ENCODE data around the gene NAV1.

GRCh38 chr1:201378307-201379379 is 1.2 kb upstream of the TNNT2 start:
- PRO-cap: no peak

DNA sequence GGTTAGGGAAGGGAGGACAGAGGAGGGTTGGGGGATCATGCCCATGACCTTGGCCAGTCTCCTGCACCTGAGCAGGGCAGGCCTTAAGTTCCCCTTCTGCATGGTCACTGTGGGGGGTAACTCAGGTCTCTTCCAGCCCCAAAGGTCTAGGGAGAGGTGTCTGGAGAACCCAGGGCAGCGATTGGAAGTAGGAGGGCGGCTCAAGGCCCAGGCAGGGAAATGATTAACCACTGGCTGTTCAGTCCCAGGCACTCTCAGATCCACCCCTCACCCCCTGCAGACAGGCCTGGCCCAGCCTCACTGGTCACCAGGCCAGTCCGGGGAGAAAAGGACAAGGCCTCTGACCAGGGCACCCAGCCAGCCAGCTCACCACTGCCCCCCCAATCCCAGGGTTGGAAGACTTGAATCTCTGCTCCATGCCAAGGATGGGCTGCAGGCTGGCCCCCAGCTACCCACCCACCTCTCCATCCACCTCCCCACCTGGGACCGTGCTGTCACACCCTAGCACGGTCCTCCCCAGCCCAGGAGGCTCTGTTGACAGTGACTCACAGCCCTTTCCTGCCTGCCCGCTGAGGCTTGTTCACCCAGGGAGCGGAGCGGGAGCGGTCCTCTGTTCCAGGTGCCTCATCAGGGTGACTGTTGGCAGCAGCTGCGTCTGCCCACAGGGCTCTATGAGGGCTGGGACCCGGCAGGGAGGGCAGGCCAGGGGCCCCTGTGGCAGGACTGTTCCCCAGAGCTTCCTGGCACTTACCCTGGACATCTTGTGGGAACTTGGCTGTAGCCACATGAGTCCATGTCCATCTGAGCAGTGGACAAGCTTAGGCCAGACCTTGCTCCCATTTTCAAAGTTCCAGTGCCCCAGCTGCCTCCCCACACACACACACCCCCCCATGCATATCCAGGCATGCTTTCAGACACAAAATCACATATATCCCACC is 2.2 kb downstream of the LAD1 start:
- PRO-cap: no peak

DNA sequence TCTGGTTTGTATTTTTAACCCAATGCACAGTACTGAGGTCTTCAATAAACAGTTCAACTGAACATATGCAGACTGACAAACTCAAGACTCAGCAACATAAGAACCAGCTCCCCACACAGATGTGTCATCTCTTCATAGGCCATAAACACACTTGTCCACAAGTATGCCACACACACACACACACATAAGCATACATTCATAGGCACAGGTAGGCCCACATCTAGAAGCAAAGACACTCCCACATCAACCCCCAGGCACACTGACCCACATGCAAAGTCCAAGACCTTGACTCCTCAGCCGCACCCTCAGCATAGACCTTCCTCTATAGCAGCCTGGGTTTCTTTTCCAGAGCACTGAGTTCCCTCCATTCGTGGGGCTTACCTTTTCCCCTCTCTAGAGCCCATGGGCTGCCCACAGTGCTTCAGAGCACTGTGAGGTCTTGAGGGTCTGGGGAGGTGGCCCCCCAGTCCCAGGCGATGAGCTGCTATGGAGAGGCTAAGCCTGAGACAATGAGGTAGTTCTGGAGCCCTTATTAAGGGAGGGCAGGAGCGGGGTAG is 1.4 kb downstream of the LAD1 start:
- PRO-cap: no peak

GRCh38 chr1:201481741-201482712 is 13.0 kb upstream of the PHLDA3 start:
- PRO-cap: no peak

DNA sequence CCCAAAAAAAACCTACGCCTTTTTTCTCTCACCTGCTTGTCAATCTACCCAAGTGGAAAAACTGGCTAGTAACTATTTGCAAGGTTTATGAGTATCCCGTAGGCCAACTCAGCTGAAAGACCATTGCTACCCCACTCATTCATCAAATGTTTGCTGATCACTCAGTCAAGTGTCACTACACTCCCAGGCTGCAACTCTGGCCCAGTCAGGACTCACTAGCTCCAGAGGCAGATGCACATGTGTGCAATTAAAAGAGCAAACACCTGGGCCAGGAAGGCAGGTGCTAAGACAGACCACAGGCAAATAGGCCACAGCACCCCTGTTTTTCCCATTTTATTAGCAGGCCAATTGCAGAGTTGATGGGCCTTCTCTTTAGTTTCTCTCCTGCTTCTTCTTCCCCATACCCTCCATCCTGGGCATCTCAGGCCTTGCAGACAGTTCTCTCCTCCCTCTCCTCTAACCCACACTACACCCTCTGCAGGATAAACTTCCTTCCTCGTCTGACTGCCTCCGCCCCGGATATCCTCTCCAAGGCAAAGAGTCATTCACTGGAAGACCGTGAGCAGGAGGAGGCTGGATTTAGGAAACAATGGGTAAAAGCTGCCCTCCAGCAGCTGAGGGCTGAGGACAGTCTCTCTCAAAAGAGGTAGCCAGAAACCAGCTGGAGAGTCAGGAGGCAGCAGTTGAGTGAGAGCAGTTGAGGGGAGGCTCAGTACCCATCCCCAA is 1.6 kb downstream of the CSRP1 start:
- PRO-cap: no peak

GRCh38 chr1:201513035-201513451 is 6.1 kb upstream of the CSRP1 start:
- PRO-cap: no peak

GRCh38 chr1:201535506-201536111 is 3.3 kb upstream of the NAV1 start:
- PRO-cap: no peak

DNA sequence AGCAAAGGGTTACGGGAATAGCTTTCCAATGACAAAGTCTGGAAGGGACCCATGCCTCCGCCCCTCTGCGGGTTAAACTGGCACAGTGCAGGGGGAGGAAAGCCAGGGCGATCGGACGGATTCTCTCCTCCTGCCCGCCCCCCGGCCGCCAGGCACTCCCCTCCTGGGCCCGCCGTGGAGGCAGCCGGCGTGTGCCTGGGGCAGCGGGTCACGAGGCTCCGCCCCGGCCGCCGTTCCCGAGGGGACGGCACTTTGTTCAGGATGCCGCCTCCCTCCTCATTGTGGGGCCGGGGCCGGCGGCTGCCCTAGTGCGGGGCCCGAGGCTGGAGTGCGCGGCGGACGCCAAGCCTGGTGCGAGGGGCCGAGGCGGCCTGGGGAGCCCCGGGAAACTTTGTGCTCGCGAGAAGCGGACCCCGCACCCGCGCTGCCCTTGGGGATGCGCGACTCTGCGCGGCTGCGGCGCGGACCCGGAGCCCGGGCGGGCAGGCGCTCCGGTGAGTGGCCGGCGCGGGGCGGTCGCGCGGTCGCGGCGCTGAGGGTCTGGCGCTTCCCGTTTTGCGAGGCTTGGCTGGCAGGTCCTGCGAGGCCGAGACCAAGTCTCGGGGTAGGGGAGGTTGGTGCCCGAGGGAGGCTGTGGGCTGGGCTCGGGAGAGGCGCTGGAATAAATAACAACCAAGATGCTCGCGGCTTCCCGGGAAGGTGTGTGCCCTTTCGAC is at the start of gene NAV1:
Gene NAV1 (plus strand): TSS at position 279 of the 716 bp plus-strand sequence.
- PRO-cap: no peak

DNA sequence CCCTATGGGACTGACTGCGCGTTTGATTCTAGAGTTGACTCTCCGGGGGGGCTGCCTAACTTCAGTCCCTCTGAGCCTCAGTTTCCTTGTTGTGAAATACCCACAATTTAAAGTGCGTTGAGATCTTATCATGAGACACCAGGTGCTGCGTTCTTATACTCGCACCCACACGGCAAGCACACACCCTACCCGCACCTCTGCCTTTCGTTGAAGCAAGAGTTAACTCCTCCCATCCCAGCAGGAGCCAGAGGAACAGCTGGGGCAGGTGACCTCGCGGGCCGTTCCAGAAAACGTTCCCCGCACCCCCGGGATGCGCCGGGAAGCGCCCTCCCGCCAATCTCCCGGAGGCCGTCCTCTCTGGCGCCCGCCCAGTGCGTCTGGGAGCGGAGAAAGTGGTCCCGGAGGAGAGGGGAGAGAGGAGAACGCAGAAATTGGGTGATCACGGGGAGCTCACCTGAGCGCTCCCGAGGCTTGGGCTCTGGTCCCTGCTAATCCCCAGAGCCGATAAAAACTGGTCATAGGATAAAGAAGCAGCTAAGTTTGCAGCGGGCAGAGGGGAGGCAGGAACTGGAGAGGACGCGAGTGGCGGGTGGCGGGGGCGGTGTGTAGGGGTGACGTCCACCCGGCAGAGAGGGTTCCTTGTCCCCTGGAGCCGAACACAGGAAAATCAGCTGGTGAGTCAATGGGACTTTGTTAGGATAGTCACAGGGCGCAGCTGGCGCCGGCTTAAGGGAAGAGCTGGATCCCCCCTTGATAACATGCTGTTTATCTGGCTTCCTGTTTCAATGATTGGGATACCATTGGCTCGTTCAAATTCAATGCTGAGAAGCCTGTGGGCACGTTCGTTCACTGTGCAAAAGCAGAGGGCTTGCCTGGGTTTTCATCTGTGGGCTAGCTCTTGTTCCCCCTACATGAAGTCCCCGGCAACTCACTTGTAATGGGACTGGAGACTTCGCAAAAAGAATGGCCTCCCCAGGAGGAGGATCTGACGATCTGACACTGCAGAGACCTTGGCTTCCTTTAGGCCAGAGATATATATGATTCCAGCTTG is 963 bp downstream of the NAV1 start:
- PRO-cap: no peak

- PRO-cap: no peak
Measured at GRCh38 chr1:201613975-201614662, 75.2 kb downstream of the NAV1 start.

GRCh38 chr1:201721661-201722071 is 107.3 kb upstream of the IPO9 start:
- PRO-cap: no peak

- PRO-cap: no peak
Measured at GRCh38 chr1:201739044-201740163, 89.6 kb upstream of the IPO9 start.

DNA sequence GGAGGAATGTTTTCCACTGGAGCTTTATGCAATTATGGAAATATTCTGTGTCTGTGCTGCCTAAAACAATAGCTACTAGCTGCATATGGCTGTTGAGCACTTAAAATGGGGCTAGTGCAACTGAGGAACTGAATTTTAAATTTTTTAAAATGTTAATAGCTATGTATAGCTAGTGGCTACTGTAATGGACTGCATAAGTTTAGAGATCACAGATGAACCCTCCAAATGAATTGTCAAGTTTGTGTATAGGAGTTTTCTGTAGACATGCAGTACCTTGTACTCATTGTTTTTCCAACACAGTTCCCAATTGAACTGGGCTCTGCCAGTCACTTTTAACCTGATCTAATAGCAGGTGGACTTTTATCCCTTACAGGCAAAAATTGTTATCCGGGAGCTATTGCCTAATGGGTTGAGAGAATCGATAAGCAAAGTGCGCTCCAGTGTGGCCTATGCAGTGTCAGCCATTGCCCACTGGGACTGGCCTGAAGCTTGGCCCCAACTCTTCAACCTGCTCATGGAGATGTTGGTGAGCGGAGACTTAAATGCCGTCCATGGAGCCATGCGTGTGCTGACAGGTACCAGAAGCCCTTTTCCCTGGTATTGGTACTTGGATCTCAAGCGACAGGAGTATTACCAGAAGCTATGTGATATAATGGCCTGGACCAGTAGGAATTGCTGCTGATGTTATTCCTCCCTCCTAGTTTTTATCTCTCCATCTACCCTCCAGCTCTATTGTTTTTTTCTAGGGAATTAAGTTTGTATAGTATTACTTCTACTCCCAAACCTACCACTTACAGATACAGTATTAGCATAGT is 19.3 kb downstream of the IPO9 start:
- PRO-cap: no peak

DNA sequence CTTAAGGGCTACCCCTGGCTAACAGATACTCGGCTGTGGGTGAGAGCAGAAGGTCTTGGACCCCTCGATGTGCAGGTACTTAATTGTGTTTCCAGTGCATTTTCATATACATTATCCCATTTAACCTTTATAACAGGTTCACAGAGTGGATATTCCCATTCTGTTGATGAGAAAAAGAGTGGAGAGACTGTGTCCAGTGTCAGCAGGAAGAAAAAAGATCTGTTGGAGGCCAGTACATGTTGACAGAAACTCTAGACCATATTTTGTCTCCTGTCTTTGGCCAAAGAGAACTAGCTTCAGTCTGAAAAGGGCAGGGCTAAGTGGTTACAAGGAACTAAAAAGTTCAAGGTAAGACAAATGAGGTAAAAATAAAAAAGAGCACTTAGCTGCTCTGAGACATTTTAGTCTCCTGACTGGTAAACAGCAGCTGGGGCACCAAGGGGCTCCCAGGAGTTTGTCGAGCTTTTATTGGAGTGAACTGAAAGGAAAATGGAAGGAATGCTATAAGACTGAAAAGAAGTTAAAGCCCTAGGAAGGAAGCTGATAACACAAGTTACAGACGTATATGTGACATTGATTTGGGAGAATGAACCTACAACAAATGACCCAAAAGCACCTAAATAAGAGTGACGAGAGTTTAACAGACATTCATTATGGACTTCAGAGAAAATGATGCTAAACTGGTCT is 10.0 kb upstream of the SHISA4 start:
- PRO-cap: no peak

- PRO-cap: no peak
Measured at GRCh38 chr1:201902091-201902578, 13.4 kb downstream of the SHISA4 start.

DNA sequence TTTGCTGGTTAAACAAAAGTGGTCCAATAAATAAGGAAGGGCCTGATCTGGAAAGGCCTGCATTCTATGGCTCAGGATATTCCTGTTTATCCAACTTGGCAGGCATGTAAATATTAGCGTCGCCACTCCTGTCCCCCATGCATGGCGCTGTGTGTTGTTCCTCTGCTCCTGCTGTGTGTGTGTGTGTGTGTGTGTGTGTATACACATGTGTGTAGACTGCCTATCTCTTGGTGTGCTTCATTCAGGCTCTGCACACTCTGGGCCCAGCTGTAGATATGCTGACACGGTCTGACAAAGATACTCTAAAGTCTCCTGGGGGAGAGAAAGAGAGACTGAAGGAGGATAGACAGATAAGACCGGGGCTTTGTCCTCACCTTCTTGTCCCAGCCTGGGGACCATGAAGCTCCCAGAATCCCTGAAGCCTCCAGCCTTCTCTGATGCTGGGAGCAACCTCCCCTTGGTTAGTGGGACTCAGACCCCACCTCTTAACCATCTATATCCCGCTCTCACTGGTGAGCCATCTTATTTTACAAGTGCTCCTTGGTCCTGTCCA is 6.7 kb downstream of the LMOD1 start:
- PRO-cap: no peak

DNA sequence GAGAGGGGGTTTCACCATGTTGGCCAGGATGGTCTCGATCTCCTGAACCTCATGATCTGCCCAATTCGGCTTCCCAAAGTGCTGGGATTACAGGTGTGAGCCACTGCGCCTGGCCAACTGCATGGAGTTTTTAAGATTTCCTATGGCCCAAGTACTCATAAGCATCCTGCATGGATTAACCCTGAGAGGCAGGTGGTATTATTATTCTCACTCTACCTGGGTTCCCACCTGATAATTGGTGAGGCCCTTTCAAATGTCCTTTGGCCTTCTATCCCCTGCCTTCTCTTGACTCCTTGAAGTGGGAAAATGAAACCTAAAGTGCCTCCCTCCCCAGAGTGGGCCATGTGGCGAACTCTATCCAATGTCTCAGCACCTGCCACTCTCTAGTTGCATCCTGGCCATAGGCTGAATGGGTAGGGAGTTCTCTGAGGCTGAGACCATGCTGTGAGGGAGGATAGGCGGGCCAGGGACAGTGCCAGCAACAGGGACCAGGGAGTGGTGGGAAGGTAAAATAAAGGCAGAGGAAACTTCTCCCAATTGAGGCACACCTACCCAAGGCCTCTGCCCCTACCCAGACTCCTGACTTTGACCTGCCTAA is 35.3 kb downstream of the ELF3 start:
- PRO-cap: no peak

DNA sequence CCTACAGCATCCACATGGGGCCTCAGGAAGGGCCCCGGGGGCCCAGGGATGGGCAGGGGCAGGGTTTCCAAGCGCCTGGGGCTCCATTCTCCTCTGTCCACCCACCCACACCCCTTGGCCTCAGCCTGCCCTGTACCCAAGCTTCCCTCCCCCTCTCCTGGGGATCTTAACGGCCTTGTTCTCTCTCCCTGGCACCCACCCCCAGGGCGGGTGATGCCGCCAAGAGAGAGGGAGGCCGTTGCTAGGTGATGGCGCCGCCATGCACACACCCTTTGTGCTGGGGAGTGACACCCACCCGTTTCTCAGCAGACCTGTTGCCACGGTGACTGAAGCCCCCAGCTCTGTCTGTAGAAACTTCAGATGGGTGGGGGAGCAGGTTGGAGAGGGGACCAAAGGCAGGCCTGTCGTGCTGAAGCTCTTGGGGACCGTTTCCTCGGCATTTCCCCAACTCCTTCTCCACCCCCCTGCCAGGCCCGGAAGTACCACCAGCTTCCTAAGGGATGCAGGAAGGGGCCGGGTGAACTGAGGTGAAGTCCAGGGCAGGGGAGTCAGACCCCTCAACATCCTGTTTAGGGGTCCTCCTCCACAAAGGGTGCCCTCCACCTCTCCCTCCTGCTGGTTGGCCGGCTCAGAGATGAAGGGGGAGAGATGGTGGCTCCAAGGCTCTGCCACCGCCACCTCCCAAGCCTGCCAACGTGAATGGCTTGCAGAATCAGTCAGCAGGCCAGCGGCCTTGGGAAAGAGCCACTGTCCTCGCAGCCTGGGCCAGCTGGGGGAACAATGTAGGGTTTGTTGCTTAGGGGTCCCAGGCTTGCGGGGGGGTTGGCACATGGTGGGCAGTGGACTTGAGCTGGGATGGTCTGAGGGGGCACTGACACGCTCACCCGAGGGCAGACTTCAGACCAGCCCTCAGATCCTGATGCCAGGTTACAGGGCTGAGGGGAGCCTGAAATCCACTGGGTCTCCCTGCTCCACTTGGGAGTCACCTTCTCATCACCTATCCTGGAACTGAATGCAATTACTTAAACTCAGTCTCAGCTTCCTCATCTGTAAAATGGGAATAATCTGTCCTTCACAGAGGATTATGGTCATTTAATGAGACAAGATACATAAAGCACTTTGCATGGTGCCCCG is 7.9 kb downstream of the GPR37L1 start:
- PRO-cap: no peak

DNA sequence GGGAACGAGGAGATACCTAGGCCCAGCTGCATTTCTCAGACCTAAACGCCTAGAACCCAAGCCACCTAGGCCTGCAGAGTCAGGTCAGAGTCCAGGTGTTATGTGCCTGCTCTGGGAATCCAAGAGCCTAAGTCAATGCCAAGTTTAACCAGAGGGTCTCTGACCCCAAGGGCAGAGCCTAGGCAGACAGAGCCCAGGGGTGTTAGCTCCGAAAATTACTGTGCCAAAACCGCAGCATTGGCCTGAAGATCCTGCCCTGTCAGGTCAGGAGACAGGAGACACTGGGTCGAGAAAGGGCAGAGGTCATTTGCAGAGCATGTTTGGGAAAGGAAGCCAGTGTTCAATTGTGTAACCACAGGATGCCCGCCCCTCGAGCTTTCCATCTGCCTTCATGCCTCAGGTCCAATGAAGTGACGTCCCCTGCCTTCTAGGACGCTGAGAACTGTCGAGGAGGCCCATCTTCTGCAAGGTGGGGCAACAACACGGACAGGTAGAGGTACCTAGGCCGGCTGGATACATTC is 1.6 kb downstream of the ARL8A start:
- PRO-cap: no peak

GRCh38 chr1:202158880-202159846 is 1.2 kb downstream of the PTPN7 start:
- PRO-cap: unidirectional peak, plus-strand start at chr1:202159196

Data from natural killer cell (primary cell).